Transverse colon (tissue), 4 donors: ENCODE measurements around a stretch of chr1.

DNA sequence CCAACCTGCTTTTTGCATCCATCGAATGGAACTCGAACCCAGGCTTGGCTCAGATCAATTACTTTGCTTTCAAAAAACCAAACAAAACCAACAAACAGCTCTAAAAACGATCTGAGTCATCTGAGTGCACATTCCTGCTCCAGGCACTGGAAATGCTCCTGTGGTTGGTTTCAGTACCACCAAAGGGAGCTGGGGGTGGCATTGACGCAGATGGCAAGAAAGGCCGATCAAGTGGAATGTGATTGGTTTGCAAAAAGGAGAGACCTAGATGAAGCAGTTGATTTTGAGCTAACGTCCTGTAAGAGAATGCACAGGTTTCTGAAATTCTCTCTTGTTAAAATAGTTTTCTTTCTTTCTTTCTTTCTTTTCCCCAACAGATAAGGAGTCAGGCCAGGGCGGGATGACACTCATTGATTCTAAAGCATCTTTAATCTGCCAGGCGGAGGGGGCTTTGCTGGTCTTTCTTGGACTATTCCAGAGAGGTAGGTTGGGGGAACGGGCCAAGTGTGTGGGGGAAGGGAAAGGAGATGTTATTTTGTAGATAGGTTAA, 39.6 kb downstream of the PIK3CD start:
- PRO-cap, result no peak
- RAMPAGE, long total RNA, 4 experiments, result no peak in any of the 4 experiments

- PRO-cap, result no peak
- RAMPAGE, long total RNA, 4 experiments, result no peak in any of the 4 experiments
Observed at GRCh38 chr1:9699148-9699441, 47.6 kb downstream of the PIK3CD start.

DNA sequence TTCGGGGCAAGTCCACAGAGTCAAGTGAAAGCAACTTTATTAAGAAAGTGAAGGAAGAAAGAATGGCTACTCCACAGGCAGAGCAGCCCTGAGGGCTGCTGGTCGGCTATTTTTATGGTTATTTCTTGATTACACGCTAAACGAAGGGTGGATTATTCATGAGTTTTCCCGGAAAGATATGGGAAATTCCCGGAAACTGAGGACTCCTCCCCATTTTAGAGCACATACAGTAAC, 49.1 kb downstream of the CLSTN1 start:
- PRO-cap, result no peak
- RAMPAGE, long total RNA, 4 experiments, result no peak in any of the 4 experiments

- PRO-cap, result no peak
- RAMPAGE, long total RNA, 4 experiments, result no peak in any of the 4 experiments
Observed at GRCh38 chr1:9852433-9852879, 28.7 kb upstream of the CLSTN1 start.

- PRO-cap, result no peak
- RAMPAGE, long total RNA, 4 experiments, result start-site peak on the minus strand in 1 of 4 experiments, at chr1:9871981-9872130 at its widest, 6 reads per replicate
Observed at GRCh38 chr1:9871955-9872622, 38.0 kb downstream of the CTNNBIP1 start.

DNA sequence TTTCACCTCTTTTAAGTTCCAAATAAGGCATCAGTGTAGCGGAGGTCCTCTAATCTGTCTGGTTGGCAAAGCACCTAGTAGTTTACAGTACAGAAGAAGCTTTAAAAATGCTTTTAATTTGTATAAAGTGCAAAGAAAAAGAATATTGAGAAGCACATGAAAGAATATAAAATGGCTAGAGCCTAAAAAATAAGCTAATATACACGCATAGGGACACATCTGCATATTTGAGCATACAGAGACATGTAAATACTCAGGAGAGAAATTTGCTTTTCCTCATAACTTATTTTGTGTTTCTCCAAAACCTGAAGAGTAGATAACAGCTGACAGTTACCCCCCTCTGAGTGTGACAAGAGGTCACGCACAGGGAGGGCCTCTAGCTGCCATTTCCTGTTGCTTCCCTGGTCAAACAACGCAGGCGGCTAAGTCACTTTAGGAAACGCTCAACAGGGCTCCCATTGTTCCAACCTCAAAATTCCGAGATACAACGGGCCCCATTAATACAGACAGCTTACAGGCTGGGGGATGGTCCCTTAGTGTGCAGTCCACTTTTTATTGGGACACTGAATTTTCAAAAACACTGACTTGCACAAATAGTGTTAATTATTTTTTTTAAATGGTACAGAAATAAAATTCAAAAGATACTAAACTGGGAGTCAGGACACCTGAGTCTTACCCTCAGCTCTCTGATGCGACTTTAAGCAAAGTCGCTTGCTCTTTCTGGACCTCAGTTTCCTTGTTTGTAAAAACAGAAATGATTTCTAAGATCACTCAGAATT, 13.8 kb downstream of the LZIC start:
- PRO-cap, result no peak
- RAMPAGE, long total RNA, 4 experiments, result no peak in any of the 4 experiments

DNA sequence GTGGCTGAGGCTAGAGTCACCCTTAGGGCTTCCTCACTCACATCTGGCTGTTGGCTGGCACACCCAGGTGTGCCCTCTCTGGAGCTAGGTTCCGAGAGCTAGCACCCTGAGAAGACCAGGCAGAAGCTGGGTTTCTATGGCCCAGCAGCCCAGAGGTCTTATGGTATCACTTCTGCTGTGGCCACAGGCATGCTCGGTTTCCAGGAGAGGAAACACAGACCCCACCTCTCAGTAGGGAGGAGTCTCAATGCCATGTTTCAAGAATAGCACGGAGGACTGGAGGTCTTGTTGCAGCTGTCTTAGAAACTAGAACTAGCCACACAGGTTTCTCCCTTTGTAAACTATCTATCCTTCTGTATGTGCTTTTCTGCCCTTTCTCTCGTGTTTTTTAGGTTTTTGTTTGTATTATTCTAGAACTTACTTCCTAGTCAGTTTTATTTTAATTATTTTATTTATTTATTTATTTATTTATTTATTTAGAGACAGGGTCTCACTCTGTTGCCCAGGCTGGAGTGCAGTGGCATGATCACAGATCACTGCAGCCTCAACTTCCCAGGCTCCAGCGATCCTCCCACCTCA, 20.5 kb upstream of the KIF1B start:
- PRO-cap, result bidirectional peak, plus-strand start at position 283 of the sequence, minus-strand start at position 160 of the sequence
- RAMPAGE, long total RNA, 4 experiments, result no peak in any of the 4 experiments

DNA sequence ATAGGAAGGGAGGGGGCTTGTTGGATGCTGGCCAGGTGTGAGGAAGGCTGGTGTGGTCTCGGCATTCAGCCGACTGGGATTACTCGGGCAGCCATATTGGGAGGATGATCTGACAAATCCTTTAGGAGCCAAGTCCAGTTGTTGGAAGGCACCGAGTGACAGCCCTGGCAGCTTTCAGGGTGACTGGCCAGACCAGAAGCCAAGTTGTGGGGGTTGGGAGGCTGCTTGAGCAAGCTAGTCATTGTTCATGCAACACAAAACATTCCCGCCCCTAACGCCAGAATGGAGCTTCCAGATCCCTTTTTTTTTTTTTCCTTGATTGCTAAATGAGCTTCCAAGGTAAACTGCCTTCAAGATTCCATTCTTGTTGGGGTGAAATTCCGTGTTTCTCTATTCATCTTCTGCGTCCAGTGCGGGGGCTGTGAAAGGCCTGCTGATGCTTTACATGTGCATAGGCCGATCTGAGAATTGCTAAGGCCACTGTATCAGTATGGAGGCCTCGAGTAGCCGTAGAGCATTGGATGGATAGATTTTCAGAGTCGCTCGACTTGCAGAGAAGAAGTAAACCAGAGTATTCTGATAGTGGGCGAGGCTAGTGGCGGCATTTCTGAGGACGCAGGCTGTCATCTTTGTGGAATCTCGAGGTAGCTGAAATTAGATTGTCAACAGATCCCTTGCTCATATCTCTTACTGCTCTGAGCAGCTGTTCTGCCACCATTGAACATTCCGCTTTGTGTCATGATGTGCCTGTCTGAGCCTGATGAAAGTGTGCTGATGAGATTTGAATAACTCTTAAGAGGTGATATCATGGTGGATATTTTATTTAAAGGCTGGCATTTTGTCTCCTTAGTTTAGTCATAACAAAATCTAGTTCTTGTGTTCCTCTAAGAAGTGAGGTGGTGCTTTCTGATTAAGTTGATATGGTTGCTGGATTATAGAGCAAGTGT, 1.3 kb downstream of the KIF1B start:
- PRO-cap, result bidirectional peak, plus-strand start at position 202 of the sequence, minus-strand start at position 157 of the sequence
- RAMPAGE, long total RNA, 4 experiments, result no peak in any of the 4 experiments

DNA sequence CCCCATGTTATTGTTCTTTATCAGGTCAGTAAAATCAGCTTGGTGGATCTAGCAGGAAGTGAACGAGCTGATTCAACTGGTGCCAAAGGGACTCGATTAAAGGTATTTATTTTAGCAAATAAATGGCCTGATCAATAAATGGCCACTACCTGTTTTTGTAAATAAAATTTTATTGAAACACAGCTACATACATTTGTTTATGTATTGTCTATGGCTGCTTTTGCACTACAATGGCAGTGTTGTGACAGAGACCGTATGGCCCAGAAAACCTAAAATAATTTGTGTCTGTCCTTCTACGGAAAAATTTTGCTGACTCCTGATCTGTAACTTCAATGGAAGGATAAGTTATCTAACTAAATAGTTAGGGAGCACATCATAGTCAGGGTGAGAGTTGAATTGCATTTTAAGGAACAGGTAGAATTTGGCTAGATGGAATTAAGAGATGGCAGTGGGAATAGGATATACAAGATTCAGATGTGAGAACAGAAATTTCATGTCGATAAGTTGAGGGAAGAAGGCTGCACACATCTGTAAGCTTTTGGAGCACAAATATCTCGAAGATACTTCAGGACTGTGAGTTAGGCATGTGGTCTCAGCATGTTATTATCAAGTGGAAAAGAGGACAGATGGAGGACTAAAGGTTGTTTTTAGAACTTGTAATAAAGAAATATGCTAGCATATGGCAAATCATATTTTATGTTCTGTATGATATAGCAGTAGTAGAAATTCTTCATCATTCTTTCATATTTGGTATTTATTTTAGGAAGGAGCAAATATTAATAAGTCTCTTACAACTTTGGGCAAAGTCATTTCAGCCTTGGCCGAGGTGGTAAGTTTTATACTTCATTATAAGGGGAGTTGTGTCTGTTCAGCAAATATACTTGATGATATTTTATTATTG, 61.4 kb downstream of the KIF1B start:
- PRO-cap, result no peak
- RAMPAGE, long total RNA, 4 experiments, result start-site peak on the plus strand in 1 of 4 experiments, centred at position 331 of the sequence, 5 reads per replicate

GRCh38 chr1:10295359-10296158, 85.2 kb downstream of the KIF1B start:
- PRO-cap, result no peak
- RAMPAGE, long total RNA, 4 experiments, result start-site peak on the plus strand in 1 of 4 experiments, at chr1:10295664-10295757 at its widest, 22 reads per replicate

DNA sequence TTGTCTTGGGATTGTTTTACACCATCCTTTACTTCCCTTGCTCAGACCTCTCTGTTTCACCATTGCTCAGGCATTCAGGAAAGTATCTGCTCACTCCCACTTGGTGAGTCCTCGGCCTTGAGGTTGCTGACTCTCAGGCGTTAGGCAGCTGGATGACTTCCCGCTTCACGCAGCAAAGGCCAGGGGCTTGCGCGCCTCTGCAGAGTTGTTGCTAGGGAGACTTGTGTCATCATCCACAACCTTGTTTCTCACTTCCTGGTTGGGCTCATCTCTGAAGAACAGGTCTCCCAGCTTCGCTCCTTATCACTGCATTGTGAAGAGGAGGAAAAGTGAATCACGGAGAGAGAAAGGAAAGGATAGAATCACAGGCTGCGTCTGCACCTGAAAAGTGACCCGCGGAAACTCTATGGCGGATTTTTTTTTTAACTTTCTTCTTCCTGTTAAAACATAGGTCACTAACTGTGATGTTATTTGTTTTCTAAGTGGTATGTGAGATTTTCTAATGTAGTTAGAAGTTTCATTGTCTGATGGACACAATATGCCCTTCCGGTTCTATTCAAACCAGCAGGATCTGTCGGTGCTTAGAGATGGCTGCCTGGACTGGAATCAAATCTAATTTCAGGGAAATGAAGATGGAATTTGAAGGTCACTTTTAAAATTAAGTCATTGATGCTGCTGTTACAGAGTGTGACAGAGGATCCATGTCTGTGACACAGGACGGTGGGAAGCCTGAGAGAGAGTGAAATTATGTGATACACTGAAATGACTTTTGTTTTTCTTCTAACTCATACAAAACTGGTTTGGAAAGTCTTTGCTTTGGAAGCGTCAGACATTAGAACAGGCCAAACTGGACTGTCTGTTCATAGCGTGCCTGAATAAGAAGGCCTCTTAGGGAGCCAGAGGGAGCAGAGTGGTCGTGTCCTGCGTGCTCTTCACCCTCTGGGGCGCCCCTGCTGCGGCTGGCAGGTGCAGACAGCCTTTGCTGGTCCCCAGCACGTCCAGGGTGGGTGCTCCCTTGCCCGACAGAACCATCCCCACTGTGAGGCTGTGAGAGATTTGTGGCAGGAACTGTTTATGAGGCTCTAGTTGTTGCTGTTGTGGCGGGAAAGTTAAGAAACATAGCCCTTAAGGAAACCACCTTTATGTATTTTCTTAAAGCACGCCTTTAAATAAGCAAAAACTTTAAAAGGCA, 20.0 kb upstream of the PGD start:
- PRO-cap, result no peak
- RAMPAGE, long total RNA, 4 experiments, result start-site peak on the plus strand in 1 of 4 experiments, centred at position 266 of the sequence, 26 reads per replicate

- PRO-cap, result no peak
- RAMPAGE, long total RNA, 4 experiments, result no peak in any of the 4 experiments
Observed at GRCh38 chr1:10457707-10458445, 8.0 kb downstream of the CORT start.

GRCh38 chr1:10459090-10459515, 9.3 kb downstream of the CORT start:
- PRO-cap, result no peak
- RAMPAGE, long total RNA, 4 experiments, result no peak in any of the 4 experiments

- PRO-cap, result no peak
- RAMPAGE, long total RNA, 4 experiments, result no peak in any of the 4 experiments
Observed at GRCh38 chr1:10528923-10529564, 54.3 kb downstream of the PEX14 start.

DNA sequence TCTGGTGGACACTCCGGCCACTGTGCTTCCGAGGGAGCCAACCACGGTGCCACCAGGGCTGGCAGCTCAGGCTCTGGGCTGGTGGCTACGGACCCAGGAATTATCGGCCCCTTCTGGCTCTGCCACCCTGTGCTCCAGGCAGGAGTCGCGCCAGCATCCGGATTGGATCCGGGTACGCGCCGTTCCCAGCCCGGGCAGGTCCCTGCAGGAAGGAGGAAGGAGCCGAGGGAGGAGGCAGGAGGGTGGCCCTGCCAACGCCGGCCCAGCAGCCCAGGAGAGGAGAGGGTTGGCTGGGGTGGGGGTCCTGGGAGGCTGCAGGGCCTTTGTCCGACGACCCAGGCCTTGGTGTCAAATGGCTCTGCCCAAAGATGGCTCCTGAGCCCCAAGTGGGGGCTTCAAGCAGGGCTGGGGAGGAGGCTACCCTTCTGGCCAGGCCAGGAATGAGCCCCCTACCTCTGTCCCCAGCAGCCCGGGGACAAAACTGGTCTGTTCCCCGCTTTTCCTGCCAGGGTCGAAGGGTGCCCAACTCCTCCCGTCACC, 160.4 kb downstream of the CASZ1 start:
- PRO-cap, result no peak
- RAMPAGE, long total RNA, 4 experiments, result no peak in any of the 4 experiments

- PRO-cap, result no peak
- RAMPAGE, long total RNA, 4 experiments, result no peak in any of the 4 experiments
Observed at GRCh38 chr1:10693073-10693391, 103.4 kb downstream of the CASZ1 start.

DNA sequence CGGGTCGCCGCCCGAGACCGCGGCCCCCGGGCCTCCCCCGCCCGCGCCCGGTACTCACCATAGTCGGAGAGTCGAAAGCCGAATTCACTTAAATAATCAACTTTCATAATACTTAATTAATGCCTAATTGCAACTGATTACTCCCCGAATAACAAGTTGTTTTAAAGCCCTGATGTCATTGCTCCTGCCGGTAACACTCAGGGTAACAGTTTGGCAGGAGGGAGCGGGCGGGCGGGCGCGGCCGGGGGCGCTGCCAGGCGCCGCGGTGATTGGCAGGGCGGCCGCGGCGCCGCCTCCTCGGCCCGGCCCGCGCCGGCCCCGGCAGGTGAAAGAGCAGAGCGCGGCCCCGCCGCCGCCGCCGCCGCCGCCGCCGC, 102.2 kb downstream of the CASZ1 start:
- PRO-cap, result bidirectional peak, plus-strand start at position 324 of the sequence, minus-strand start at position 271 of the sequence
- RAMPAGE, long total RNA, 4 experiments, result start-site peak on the minus strand in 2 of 4 experiments, centred at positions 189 to 200 of the sequence, 28 to 32 reads per replicate

GRCh38 chr1:10721478-10722053, 74.9 kb downstream of the CASZ1 start:
- PRO-cap, result no peak
- RAMPAGE, long total RNA, 4 experiments, result no peak in any of the 4 experiments

- PRO-cap, result bidirectional peak, plus-strand start at chr1:10762065, minus-strand start at chr1:10762008
- RAMPAGE, long total RNA, 4 experiments, result no peak in any of the 4 experiments
Observed at GRCh38 chr1:10761345-10762696, 34.6 kb downstream of the CASZ1 start.

- PRO-cap, result no peak
- RAMPAGE, long total RNA, 4 experiments, result start-site peak on the minus strand in 1 of 4 experiments, at chr1:10789658-10789666 at its widest, 36 reads per replicate
Observed at GRCh38 chr1:10789250-10790210, 6.9 kb downstream of the CASZ1 start.